ENCODE results near the genes AFF1 and SPARCL1.

DNA sequence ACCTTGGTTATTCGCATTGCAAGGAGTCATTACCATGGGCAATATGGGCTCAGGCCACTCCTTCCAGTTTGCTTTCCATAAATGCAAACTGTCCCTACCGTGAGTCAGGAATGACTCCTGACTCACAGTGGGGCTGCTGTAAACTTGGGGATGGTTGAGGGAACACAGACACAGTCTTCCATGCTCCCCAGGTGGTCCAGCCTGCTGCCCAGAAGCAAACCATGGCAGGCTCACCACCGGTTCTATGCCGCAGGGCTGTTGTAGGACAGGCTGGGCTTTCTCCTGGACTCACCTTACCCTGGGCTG is 36.1 kb downstream of the COQ2 start:
- PRO-cap, result no peak

GRCh38 chr4:83485391-83485820 is 506 bp upstream of the ABRAXAS1 start:
- PRO-cap, result no peak

DNA sequence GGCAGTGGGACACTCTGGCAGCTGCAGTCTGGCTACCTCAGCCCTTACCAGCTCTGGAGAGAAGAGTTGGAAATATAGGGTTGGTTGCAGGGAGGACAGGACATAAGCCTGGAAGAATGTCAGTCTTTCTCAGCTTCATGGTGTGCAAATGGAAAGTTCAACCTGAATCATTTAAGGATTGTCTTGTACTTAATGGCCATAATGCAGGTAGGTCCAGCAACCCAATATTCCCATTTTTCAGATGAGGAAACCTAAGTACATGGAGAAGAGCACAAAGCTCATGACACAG is 60.0 kb downstream of the GPAT3 start:
- PRO-cap, result no peak

GRCh38 chr4:83626347-83626966 is 90.5 kb downstream of the GPAT3 start:
- PRO-cap, result no peak

DNA sequence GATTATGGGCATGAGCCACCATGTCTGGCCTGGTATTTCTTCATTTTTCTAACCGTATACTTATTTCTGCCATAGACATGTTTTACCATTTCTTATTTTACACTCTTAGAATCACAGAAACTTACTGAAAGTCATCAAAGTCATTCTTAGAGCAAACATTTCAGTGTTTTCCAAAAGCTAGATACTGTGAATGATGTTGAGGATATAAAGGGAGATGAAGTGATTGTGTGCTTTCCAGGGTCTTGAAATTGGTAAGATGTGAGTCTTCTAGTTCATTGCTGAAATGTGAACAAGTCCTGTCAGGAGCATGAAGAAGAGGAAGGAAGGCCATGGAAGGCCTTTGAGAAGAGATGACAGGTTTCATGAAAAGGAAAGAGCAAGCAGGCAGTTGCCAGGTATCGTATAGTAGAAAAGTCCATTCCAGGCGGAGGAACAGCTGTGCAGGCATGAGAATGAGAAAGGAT is 42.2 kb downstream of the CDS1 start:
- PRO-cap, result no peak

DNA sequence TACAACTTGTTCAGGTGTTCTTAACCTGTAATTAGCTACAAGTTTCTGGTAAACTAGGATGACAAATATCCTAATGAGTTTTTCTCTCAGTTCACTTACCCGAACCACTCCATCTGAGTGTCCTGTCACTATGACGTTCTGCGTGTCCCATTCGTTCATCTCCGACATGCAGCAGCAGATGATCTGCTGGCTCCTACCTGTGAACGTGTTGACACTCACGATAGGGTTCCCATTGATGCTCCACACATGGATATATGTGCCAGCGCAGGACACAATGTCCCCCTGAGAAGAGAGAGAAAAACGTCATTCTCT is 100.9 kb downstream of the CDS1 start:
- PRO-cap, result no peak

- PRO-cap, result no peak
These were observed 283.2 kb downstream of the ARHGAP24 start for GRCh38 chr4:85757998-85758802.

DNA sequence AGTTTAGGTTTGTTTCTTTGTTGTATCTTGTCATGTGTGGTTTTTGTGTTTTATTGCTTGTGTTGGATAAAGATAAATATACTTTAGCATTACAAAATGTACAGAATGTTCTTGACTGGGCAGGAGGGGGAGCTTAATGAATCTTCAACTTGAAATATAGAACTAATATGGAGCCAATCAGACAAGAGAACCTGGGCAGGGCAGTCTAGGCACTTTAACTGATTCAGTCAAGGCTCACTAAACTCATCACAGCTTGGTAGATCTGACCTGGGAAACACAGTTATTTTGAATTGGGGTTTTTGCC is 304.2 kb downstream of the ARHGAP24 start:
- PRO-cap, result no peak

GRCh38 chr4:85783268-85784071 is 308.5 kb downstream of the ARHGAP24 start:
- PRO-cap, result no peak

- PRO-cap, result no peak
These were observed 284.9 kb downstream of the MAPK10 start for GRCh38 chr4:86074949-86075405.

DNA sequence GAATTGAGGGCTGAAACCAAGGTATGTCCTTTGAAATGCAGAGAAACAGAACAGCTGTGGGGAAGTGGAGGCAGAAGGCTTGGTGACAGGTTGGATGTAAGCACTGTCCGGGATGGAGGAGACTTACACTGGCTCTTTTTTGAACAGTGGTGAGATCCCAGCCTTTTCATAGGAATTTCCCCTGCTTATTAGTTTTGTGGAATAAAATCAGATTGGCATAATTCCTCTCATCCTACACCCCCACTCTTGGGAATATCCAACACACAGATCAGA is 18.8 kb upstream of the C4orf36 start:
- PRO-cap, result no peak

DNA sequence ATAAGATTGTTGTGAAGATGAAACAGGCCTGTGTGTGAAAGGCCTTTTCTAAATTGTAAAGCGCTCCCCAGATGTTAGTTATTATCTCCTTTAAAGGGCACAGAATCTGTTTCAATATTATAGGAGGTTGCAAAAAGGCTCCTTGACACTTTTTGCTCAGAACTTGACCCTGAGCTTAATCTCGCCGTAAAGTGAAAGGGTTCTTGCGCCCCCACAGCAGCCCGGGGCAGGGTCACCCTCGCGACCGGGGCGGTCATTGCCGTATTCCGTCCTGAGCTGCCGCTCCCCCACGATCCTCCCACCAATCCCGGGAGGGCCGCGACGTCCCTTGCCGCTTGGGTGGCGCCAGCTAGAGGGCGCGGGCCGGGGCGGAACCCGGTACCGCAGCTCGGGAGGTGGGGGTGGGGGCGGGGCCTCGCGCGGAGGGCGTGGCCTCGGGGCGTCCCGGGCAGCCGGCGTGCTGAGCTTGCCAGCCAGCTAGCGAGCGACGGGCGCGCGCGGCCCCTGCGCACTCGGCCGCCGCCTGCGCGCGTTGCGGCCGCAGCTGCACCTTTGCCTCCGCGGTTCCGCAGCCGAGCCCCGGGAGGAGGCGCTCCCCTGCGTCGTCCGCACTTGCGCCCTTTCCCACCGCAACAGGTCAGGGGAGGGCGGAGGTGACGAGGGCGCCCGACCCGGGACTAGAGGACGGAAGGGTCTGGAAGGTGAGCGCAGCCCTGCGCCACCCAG is at the start of gene AFF1:
TSS of gene AFF1 (plus strand) at position 472 of the 726 bp plus-strand sequence.
- PRO-cap, result bidirectional peak, plus-strand start at position 511 of the sequence, minus-strand start at position 330 of the sequence

DNA sequence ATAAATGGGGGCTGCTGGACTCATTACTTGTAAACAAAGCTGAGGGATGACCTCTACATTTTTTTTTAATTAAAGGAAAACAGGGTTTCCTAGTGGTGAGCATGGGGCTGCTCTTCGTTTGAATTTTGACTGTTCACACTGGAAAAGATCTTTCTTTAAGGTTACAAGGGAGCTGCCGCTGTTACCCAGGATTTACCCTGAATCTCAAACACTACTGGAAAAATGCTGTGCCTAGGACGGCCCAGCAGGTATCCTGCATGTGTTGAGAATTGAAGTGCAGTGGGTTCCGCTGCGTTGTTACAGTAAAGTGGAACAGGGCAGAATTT is 25.2 kb downstream of the AFF1 start:
- PRO-cap, result bidirectional peak, plus-strand start at position 155 of the sequence, minus-strand start outside the sequence

DNA sequence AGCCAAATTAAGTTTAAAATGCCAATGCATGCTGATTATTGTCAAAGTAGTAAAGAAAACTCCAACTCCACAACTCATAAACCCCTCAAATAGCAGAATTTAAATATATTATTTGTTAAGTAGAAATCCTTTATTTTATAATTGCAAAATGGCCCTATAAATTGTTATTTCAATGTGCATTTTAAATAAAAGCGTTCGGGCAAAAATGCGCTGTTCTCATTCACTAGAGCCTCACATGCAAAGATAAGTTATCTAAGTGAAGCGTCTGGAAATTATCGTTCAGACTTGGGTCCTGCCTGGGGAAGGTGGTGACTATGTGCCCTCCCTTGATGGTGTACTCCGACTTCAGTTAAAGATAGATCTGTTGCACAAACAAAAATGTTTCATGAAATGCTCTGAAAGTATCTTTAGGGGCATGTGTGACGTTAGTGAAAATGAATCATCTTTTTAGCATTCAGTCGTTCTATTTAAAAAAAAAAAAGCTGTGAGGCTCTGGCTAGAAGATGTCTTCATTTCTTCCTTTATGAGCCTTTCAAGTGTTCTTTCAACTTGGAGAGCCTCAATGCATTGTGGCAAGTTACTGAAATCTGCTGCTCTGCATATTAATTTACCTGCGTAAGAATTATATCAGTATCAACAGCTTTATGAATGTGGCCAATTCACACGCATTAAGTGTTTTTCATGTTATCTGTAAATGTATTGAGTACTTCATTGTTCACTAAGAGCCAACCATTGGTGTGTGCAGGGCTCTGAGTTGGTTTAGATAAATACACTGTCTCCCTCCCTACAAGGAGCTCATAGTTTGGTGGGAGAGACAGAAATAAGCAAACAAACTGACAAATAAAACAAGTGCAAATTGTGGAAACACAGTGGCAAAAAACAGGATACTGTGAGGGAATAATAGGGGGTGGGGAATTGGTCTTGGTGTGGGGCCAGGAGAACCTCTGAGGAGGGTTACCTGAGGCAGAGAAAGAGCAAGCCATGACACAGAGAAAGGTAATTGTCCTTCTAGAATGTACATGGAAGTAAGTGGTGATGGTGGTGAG is 83.0 kb downstream of the AFF1 start:
- PRO-cap, result no peak

DNA sequence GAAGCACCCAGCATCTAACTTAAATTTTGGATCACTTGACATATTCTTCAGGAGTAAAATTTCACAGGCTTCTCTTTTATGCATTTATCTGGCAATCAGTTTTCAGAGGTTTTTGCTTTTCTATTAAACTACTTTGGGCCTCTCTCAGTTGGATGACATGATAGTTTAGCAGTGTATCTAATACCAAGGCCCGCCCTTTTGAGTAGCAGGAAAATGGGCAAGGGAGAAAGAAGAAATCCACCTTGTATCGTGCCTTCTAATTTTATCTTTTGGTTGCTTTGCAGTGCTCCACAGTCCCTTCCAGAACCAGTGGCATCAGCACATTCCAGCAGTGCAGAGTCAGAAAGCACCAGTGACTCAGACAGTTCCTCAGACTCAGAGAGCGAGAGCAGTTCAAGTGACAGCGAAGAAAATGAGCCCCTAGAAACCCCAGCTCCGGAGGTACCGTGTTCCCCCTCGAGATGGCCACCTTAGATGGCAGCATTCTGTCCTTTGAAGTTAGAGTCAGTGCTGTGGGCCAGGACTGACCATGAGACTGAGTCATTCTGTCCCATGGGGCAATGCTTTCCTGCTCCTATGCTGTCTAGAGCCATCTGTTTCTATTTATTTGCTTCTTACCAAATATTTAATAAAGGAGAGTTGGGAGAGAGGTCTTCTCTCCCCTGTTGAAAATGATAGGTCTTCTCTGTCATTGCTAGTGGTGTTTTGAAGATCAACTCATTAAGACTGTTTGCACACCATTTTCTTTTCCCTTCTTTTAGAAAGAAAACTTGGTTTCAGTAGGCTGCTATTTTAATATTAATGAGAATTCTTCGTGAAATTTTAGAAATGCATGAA is 112.3 kb downstream of the KLHL8 start:
- PRO-cap, result no peak

DNA sequence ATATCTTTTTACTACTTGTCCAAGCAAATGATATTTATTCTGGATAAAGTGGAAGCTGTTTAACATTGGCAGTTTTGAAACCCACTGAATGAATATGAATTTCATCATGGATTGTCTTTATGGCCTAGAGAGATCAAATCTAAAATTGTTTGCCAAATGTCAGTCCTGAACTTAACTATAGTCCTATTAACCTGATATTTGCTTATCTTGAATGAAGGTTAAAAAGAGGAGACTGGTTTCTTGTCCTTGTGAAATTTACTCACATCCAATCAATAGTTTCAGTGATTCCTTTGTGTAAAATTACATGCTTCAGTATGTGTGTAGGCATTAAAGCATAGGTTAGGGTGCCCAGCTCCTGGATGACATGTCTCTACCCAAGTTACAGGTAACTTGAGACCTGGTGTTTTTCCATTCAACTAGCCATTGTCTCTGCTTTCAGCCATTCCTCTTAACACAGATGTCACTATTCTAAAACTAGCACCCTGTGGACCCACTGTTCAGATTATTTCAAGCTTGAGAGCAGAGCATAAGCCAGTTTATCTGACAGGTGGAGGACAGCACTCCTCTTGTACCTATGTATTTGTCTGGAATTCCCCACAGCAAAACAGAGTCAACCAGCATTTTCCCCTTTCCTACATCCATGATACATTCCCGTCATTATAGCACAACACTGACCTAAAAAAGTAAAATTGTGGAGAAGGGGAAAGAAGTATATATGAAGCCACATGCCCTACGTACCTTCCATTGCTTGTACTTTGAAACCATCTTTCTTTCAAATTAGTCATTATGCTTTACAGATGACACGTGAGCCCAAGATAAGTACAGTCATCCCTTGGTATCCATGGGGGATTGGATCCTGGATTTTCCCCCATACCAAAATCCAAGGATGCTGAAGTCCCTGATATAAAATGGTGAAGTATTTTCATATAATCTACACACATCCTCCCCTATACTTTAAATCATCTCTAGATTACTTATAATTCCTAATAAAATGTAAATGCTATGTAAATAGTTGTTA is 73.5 kb downstream of the KLHL8 start:
- PRO-cap, result no peak

DNA sequence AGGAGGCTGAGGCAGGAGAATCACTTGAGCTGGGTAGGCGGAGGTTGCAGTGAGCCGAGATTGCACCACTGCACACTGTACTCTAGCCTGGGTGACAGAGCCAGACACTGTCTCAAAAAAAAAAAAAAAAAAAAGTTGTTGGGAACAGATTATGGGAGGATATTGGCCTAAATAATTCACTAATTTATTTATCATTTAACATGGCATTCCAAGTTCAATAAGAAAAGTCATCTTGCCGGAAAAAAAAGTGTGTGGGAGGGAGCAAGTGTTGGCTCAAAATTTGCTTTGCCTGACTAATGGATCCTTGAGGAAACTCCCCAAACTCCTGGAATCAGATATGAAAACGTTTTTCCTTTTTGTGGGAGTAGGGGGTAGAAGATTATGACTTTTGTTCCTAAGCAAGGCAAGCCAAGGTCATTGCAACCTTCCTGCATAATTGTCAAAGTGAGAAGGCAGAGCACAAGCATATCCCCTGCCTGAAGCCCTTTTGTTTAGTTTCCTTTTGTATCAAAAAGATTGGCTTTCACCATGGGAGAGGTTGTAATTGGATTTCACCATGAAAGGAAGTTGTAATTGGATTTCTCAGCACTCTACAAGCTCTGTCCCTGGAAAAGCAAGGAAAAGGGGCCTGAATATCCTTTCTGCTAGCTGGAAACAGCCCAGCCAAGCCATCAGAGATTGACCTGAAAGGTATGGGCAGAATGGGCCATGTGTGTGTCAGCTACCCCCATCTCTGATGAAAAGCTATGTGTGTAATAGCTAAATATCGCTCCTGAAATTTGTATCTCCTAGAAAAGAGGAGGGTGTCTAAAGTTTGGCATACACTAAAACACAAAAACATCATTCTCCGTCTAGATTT is 8.8 kb downstream of the SPARCL1 start:
- PRO-cap, result no peak

- PRO-cap, result no peak
These were observed at the start of gene SPARCL1 for GRCh38 chr4:87528798-87529764. Gene SPARCL1, minus strand, starts transcription at chr4:87529376.

- PRO-cap, result no peak
These were observed 1.7 kb upstream of the SPARCL1 start for GRCh38 chr4:87530710-87531366.

- PRO-cap, result no peak
These were observed 67.1 kb upstream of the IBSP start for GRCh38 chr4:87732154-87732745.